Gastrocnemius medialis (tissue), 3 donors: ENCODE measurements around the genes EFCAB11 and TTC7B.

GRCh38 chr14:89565458-89565742, 148.4 kb upstream of the FOXN3 start:
- PRO-cap: no peak
- RAMPAGE, long total RNA, 3 experiments: no peak in any of the 3 experiments

DNA sequence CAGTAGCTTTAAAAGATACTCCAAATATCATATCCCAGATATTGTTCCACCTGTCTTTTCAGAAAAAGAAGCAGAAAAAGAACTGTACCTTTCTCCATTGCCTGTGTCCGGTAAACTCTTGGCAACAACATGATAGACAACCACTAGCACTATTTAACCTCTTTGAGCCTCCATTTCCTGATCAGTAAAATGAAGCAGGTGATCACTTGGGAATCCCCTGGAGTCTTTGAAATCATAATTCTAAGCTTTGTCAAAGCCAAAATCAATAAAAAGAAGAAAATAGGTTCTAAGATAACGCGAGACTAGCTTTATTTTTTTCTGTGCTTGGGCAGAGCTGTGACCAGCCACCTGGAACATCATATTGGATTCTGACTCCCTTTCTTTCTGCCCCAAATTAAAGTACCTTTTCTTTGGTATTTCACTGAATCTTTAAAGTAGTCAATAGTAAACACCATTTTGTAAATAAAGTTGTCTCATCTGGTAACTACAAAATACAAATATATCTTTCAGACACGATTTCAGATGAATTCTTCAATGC, 224.9 kb upstream of the FOXN3 start:
- PRO-cap: no peak
- RAMPAGE, long total RNA, 3 experiments: no peak in any of the 3 experiments

DNA sequence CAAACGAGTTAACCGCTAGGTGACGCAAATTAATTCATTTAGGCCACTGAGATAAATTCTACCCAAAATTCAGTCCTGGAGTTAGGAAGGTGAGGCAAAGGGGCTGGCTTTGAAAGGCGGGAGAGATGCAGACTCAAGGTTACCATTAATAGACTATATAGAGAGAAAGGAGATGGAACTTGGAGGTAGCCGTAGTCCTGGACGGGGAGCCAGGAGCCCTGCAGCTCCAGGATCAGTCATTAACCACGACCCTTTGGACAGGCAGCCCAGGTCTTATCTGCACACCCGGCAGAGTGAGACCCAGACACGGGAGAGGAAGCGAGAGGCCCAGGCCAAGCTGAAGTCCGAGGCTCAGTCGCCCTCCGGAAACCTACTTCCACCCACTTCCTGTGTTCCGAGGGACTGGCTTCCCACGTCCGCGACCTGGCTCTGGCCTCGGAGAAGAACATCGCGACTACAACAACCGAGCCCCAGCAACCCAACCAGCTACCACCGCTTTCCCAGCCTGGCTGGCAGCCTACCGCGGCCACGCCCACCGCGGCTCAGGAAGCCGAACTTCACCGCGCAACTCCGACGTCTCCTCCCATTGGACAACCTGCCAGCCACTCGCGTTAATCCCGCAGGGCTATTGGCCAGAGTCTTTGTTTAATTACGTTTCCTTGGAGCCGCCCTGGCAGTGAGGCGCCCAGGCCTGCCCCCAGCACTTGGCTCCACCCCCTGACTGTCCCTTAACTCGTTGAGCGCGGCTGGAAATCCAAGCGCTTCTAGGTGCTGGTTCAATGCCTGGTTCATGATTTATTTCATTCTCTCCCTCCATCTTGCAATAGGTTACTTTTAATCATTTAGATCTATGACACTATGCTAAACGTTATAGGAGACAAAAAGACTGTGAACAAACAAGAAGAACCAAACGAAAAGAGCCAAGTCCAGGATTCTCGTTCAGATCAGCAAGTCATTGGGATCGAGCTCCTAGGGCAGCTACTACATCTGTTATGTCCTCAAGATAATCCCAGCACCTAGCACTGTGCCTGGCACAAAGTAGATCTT, at the start of gene EFCAB11:
Gene EFCAB11 (minus strand): TSS at position 519 of the 1,047 bp plus-strand sequence.
- PRO-cap: no peak
- RAMPAGE, long total RNA, 3 experiments: start-site peak on the minus strand in 3 of 3 experiments, centred at positions 480 to 522 of the sequence, 37 to 54 reads per replicate

GRCh38 chr14:90383271-90383606, 13.6 kb upstream of the CALM1 start:
- PRO-cap: bidirectional peak, plus-strand start at chr14:90383420, minus-strand start at chr14:90383248
- RAMPAGE, long total RNA, 3 experiments: start-site peak on the plus strand in 1 of 3 experiments, at chr14:90383506-90383510 at its widest, 12 reads per replicate

DNA sequence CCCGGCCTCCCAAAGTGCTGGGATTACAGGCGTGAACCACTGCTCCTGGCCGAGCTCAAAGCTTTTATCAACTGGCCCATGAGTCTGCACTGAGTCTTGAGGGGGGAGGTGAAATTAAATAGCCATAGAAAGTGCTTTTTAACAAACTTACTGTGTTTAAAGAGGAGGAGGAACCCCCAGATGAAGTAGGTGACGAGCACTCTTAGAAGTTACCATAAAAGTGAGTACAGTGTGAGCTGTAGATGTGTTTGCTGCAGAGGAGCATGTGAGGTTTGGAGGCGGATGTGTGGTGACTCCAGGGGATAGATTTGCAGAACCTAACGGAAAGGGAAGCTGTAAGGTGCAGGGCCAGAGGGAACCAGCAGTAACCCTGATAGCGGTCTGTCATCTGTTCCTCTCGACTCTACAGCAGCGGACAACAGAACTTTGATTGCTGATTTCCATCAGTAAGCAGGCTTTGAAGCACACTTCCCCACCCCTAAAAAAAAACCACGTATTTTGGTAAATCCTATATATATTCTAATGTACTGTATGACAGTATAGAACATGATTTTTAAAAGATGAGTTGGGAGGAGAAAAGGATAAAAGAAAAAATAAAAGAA, 5.2 kb downstream of the CALM1 start:
- PRO-cap: no peak
- RAMPAGE, long total RNA, 3 experiments: no peak in any of the 3 experiments

GRCh38 chr14:90534723-90535280, 138.0 kb downstream of the CALM1 start:
- PRO-cap: no peak
- RAMPAGE, long total RNA, 3 experiments: no peak in any of the 3 experiments

DNA sequence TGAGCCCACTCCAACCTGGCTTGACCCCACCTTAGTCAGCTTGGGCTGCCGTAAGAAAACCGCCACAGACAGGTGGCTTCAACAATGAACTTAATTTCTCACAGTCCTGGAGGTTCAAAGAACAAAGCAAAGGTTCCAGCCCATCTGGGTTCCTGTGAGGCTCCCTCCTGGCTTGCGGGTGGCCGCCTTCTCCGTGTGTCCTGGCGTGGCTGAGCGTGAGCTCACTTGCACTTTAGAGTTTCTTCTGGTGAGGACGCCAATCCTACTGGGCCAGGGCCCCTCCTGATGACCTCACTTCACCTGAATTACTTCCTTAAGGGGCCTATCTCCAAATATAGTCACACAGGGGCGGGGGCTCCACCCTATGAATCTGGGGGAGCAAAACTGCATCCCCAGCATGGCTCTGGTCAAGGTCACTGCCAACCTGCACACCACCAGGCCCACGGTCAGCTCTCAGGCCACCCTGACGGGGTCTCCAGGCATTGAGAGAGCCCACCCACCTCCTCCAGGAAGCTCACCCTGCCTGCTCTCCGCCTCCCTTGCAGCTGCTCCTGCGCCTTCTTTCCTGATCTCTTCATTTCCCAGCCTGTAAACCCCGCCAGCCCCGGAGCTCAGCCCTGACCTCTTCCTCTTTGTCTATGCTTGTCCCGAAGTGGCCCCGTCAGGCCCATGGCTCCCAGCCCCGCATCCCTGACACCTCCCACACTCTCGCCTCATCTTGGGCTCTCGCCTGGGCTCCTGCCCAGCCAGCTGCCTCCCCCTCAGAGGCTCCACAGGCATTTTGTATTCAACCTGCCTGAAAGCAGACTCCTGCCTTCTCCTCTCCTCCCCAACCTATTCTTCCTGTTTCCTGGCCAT, 139.1 kb downstream of the CALM1 start:
- PRO-cap: no peak
- RAMPAGE, long total RNA, 3 experiments: no peak in any of the 3 experiments

GRCh38 chr14:90615690-90616250, 200.5 kb downstream of the TTC7B start:
- PRO-cap: no peak
- RAMPAGE, long total RNA, 3 experiments: no peak in any of the 3 experiments

DNA sequence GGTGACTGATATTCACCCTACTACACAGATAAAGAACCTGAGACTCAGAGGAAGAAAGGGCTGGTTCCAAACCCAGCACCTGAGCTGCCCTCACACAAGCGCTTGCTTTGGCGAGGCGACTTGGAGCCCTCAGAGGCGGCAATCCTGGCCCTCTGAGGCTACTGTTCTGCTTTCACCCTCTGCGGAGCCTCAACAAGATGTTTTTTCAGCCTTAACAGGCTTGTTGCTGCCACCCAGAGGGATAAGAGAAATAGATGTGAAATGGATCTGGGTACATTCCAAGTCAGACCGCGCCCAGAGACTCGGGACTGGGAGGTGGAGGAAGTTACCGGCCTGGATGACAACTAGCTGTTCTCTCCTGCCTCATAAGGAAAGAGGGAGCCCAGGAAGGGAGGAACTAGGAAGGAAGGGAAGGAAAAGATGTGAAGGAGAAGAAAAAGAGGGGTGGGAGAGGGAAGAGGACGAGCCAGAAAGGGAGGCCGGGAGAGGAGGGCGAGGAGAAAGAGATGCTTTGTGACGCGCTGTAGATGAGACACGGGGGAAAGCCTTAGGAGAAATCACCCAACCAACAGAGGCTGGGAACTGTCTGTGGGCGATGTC, 89.5 kb downstream of the TTC7B start:
- PRO-cap: bidirectional peak, plus-strand start at position 366 of the sequence, minus-strand start at position 146 of the sequence
- RAMPAGE, long total RNA, 3 experiments: no peak in any of the 3 experiments

- PRO-cap: no peak
- RAMPAGE, long total RNA, 3 experiments: no peak in any of the 3 experiments
Measured at GRCh38 chr14:90785264-90786013, 30.8 kb downstream of the TTC7B start.

DNA sequence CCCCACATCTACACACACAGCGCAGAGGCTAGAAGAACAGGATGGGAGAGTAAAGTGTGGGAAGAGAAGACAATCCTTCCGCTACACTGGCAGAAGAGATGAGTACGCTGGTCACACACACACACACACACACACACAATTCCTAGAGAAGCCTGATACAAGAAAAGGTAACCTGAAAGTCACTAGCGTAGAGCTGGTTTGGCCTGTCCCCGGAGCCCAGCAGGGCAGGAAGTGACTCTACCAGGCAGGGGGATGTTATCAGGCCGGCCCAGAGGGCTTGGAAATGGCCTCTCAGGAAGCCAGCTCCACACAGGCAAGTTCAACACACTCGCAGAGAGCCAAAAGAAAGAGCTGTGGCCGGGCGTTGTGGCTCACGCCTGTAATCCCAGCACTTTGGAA, 12.5 kb downstream of the TTC7B start:
- PRO-cap: no peak
- RAMPAGE, long total RNA, 3 experiments: no peak in any of the 3 experiments

DNA sequence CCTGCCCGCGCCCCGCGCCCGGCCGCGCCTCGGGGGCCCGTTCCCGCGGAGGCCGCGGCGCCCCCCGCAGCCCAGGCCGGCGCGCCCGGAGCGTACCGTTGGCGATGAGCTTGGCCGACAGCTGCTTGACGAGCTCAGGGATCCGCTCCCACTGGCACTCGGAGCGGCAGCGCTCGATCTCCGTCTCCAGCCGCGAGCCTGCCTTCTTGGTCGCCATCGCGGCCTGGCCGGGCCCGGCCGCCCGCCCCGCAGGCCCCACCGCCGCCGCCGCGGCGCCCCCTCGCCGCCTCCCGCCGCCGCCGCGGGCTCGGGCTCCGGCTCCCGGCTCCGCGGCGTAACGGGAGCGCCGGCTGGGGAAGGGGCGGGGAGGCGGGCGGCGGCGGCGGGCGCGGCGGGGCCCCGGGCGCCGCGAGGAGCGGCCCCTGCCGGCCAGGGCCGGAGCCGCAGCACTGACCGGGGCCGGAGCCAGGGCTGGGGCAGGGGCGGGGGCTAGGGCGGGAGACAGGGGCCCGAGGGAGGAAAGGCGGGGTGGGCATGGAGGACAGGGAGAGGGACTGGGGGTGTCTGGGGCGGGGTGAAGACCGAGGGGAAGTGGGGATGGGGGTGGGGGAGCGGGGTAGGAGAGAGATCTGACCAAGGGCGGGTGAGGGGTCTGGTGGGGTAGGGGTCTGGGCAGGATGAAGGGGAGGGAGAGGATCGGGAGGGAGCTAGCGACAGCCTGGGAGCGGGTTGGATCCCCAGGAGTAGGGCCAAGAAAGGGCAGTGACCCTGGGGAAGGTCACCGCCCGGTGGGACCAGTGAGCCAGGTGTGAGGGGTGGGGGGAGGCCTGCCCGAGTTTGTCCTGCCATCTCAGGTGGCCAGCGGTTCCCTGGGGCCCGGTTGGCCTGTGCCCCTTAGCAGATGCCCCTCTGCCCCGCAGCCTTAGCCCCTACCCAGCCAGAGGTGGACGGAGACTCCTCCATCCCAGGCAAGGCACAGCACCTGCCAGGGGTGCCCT, at the start of gene TTC7B:
Gene TTC7B (minus strand): TSS at position 352 of the 998 bp plus-strand sequence.
- PRO-cap: unidirectional peak, minus-strand start at position 309 of the sequence
- RAMPAGE, long total RNA, 3 experiments: no peak in any of the 3 experiments

- PRO-cap: no peak
- RAMPAGE, long total RNA, 3 experiments: no peak in any of the 3 experiments
Measured at GRCh38 chr14:90838900-90839838, 22.9 kb upstream of the TTC7B start.

GRCh38 chr14:91061040-91061747, 753 bp upstream of the RPS6KA5 start:
- PRO-cap: unidirectional peak, plus-strand start at chr14:91061160
- RAMPAGE, long total RNA, 3 experiments: no peak in any of the 3 experiments

GRCh38 chr14:91154721-91155320, 40.9 kb downstream of the DGLUCY start:
- PRO-cap: unidirectional peak, plus-strand start at chr14:91154927
- RAMPAGE, long total RNA, 3 experiments: no peak in any of the 3 experiments

DNA sequence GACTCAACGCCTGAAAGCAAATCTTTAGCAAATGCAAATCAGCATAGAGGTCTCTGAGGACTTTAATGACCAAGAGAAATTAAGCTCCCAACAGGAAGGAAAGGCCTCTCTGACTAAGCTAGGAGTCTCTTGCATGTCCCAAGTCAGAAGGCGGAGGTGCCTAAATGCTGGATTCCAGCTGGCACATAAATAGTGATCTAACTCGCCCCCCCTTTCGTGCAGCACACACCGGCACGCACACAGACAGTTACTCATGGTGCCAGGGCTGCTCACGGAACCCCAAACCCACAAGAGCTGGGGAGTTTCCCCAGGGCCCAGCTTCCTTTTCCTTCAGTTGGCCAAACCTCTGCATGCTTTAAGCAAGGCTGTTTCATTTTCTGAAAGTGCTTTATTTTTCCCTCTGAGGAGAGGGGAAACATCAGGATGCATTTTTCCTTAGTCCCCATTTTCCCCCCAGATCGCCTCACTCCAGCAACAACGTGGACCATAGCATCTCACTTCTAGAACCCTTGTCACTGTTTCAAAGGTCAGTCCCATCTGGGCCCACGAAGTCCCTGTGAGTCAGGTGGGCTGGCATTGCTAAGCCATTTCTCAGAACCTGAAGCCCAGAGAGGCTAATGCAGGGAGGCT, 933 bp downstream of the GPR68 start:
- PRO-cap: no peak
- RAMPAGE, long total RNA, 3 experiments: no peak in any of the 3 experiments

DNA sequence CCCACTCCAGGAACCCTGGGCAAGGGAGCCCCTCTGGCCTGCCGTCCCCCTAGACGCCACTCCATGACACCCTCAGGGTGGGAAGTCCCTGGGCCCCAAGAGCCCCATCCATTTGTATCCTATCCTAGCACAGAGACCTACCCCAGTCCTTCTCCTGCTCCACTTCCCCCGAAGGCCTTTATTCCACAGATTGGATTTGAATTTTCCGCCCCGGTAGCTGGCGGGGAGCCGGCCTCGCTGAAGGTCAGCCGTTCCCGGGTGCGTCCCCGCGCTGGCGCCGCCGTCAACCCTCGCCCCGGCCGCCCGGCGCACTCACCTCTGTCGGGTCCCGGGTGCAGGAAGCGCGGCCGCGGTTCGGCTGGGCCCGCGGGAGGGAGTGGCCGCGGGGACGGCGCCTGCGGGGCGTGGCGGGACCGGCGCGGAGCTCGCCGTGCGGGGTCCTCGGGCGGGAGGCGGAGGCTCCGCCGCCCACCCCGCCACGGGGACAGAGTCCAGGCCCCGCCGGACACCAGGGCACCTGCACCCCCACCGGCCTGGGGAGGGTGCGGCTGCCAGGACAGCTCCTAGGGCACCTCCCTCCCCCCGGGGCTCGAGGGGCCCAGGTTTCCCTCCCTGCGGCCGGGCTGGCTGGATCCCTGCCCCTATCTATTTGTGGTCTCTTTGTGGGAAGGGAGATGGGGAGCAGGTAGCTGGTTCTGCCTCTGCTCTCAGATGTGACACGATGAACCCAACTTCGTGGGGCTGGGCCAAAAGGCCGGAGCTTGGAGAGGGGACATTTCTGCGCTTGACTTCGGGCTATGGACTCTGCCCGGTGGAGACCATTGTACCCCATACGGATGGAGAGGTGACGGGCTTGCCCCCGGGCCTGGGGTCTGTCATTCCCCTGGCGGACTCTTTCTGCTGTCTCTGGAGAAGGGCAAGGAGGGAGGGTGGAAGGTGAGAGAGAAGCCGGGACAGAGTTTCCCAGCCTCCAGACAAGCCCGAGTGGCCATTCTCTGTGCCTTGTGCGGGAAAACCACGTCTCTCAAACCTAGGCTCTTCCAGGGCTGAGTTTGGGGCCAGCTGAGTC, 20.0 kb upstream of the GPR68 start:
- PRO-cap: no peak
- RAMPAGE, long total RNA, 3 experiments: no peak in any of the 3 experiments

DNA sequence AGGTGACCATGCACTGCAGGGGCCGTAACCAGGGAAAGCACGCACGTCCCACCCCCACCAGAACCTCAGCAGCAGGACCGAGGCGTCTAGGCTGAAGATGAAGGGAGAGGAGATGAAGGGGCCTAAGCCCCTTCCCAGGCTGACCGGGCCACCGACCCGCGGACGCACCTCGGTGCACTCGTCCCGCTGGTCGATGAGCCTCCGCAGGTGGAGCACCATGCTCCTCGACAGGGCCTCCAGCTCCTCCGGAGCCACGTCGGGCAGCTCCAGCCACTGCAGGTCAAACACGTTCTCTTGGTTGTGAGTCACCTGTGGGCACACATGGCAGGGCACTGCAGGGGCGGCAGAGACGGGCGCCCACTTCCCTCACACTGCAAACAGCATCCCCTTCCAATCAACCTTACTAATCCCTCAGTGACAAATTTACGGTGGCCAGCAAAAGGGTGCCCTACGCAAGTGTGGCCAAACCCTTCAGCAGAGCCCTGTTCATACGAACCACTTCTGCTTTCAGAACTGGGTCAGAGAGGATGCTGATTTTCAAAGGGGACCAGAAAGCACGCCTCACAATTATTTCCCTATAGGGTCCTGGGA, 77.8 kb downstream of the CCDC88C start:
- PRO-cap: no peak
- RAMPAGE, long total RNA, 3 experiments: no peak in any of the 3 experiments

- PRO-cap: no peak
- RAMPAGE, long total RNA, 3 experiments: no peak in any of the 3 experiments
Measured at GRCh38 chr14:91353966-91354732, 63.5 kb downstream of the CCDC88C start.

GRCh38 chr14:91373476-91374389, 43.9 kb downstream of the CCDC88C start:
- PRO-cap: no peak
- RAMPAGE, long total RNA, 3 experiments: no peak in any of the 3 experiments